Skeletal muscle satellite cell (primary cell): ENCODE measurements around the gene FOXO3.

DNA sequence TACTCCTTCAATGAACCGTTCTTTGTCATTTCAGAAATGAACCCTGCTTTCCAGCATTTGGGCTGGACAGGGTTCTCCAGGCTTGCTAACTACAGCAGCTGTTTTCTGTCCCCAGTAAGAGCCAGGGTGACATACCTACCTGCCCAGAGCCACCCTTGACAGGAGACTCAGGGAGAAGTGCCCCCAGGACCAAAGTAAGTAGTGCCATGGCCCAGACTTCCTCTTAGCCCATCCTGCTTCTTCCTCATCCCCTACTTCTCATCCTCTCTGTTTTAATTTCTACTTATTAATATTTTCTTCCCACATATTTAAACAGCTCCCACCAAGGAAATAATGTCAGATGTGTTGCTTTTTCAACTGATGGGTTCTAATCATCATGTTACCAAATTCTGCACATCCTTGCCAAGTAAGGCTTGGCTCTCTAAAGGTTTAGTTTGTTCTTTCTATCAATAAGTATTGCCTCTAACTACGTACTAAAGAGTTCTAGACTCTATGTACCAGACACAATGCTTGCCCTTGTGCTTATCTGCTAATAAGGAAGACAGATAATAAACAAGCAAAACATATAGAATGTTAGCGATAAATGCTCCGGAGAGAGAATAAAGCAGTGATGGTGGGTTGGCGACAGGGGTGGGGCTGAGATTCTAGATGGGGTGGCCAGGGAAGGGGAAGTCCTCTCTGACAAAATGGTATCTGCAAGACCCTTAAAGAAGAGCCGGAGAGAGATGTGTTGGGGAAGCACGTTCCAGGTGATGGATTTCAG is 73.9 kb downstream of the QRSL1 start:
- CAGE, long polyA plus RNA: no peak

GRCh38 chr6:106730633-106731880 is 101.7 kb downstream of the QRSL1 start:
- CAGE, long polyA plus RNA: no peak

- CAGE, long polyA plus RNA: no peak
Observed at GRCh38 chr6:106971527-106972289, 2.8 kb downstream of the CD24 start.

DNA sequence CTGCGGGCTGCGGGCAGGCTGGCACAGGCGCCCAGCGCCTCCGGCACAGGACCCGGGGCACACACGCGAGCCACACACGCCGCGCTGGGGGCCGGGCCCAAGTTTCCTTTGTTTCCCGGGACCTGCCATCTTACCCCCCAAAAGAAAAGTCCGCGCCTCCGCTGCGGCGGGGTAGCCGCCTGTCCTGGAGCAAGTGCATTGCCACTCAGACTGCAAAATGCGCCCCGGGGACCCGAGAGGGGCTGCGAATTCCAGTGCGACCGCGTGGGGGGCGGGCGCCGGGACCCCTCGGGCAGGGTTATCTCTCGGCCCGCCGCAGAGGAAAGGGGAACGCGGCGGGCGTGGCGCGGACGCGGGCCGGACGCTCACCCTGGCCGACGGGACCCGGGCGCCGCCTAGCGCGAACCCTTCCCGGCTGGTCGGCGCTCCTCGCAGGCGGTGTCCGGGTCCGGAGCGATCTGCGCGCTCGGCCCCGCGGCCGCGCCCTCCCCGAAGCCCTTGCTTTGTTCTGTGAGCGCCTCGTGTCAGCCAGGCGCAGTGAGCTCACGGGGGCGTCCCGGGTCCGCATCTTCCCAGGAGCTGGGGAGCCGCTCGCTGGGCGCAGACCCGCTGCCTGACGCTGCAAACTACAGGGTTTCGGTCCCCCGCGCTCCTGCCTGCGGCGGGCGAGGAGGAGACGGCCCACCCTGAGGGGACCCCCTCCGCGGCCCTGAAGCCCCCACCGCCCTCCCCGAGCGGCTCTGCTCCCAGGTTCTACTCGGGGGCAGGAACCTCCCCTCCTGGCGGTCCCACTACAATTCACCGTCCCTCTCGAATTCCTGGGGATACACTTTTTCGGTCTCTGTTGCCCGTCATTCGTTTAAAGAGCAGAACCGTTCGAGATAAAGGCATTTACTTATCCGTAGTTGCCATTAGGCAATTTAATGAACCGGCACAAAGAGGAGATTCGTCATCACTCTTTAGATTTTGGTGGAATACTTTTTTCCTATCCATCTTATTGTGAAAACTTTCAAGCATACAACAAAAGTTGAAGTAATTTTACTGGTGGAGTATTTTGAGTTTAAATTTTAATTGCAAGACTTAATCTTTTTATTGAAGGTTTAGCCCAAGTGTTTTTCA is 830 bp upstream of the CD24 start:
- CAGE, long polyA plus RNA: no peak

GRCh38 chr6:107116136-107116300 is 703 bp upstream of the BEND3 start:
- CAGE, long polyA plus RNA: no peak

DNA sequence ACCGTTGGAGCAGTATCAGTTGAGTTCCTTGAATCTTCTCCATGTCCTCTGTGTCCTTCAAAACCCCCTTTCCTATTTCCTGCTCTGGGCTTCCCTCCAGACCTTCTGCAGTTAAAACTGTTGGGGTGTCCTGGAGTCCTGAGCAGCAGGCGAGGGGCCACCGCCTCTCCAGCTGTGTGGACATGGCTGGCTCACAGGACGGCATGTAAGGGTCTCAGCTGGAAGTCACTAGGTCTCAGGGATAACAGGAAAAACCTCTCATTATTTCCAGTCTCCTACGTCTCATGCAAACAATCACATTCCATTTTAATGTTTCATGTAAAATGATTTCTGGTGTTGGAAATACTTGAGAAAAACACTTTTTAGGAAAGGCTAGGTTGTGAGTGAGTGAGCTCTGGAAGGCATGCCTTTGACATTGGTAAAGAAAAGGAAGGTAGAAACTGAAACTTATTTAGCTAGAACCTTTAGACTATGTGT is 158.7 kb downstream of the SCML4 start:
- CAGE, long polyA plus RNA: no peak

GRCh38 chr6:107704256-107705049 is 119.7 kb downstream of the SCML4 start:
- CAGE, long polyA plus RNA: no peak

- CAGE, long polyA plus RNA: no peak
Observed at GRCh38 chr6:107870263-107871139, 46.4 kb upstream of the SCML4 start.

DNA sequence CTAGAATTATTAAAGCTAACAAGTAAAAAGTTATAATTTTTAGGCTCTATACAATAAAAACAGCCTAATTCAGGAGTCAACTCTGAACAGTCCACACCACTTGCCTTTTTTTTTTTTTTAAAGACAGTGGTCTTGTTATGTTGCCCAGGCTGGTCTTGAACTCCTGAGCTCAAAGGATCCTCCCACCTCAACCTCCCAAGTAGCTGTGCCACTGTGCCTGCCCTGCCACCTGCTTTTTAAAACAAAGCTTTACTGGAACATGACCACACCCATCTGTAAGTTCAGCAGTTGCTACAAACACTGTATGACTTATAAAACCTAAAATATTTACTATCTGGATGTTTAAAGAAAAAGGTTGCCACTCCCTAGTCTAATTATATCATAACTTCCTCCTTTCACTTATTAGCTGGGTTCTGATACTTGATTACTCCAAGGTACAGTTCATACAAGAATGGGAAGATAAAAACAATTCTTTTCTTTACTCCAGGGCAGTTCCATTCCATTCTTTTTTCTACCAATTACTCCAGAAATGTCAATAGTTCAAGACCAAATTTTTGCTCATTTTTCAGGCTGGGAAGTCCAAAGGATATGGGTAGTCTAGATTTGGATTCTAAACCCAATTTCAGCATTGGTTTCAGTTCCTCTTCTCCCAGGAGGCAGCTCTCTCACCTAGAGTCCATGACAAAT is 63.2 kb downstream of the SEC63 start:
- CAGE, long polyA plus RNA: no peak

- CAGE, long polyA plus RNA: no peak
Observed at GRCh38 chr6:107902786-107903052, 55.3 kb downstream of the SEC63 start.

- CAGE, long polyA plus RNA: no peak
Observed at GRCh38 chr6:108558793-108559338, 1.9 kb upstream of the FOXO3 start.

- CAGE, long polyA plus RNA: no peak
Observed at GRCh38 chr6:108560477-108561353, at the start of gene FOXO3. TSS of gene FOXO3 (plus strand) at chr6:108560917.

DNA sequence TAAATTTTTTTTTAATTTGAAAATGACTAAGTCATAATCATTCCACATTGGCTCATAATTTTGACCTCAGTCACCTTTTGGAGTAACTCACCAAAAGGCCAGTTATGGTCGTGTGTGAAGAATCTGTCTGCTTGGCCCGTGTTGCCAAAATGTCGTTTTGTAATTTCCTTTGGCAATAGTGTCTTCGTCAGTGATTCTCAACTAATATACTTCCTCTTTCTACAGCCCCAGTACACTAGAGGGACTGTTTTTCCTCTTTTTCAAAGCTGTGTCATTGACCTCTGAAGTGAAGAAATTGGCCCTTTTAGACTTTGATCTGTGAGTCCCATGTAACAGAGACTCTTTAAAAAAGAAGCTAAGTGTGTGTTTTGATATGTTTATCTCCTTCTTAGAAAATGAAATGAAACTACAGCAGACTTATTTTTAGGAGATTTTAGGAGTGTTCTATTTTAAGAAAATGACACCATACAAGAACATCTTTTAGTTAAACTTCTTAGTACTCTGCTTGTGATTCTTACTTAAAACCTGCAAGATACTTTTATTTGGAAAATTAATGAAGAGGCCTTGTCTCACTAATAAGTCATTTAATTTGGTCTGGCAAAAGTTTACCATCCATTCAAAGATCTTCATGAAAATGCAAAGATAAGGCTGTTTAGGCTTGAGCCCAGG is 5.3 kb downstream of the FOXO3 start:
- CAGE, long polyA plus RNA: no peak

GRCh38 chr6:108587779-108588166 is 27.1 kb downstream of the FOXO3 start:
- CAGE, long polyA plus RNA: no peak

GRCh38 chr6:108592448-108593482 is 32.0 kb downstream of the FOXO3 start:
- CAGE, long polyA plus RNA: no peak

- CAGE, long polyA plus RNA: no peak
Observed at GRCh38 chr6:108620820-108621694, 60.3 kb downstream of the FOXO3 start.

GRCh38 chr6:108629903-108630615 is 69.3 kb downstream of the FOXO3 start:
- CAGE, long polyA plus RNA: no peak

DNA sequence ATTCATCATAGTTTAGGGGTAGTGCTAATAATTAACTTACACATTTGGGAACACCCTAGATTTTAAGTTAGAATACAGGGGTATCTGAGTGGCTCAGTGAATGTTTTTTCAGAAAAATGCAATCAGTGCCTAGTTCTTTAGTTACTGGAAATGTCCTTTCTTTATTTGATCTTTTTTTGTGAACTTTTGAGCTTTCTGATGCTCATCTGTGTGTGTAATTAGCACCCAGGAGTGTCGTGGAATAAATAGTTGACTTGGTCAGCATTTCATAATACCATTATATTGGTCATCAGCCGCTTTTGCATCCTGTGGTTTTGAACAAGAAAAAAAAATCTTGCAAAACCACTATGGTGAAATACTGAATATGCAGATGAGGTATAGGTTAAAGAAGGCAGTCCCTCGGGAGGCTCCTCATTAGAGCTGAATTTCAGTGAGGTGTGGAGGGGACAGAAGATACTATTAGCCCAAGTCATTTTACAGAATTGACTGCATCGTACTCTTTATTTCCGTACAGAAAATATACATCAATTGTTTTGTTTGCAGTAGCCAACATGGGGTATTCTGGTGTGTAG is 90.0 kb downstream of the FOXO3 start:
- CAGE, long polyA plus RNA: no peak

- CAGE, long polyA plus RNA: no peak
Observed at GRCh38 chr6:108668018-108668366, 107.3 kb downstream of the FOXO3 start.

DNA sequence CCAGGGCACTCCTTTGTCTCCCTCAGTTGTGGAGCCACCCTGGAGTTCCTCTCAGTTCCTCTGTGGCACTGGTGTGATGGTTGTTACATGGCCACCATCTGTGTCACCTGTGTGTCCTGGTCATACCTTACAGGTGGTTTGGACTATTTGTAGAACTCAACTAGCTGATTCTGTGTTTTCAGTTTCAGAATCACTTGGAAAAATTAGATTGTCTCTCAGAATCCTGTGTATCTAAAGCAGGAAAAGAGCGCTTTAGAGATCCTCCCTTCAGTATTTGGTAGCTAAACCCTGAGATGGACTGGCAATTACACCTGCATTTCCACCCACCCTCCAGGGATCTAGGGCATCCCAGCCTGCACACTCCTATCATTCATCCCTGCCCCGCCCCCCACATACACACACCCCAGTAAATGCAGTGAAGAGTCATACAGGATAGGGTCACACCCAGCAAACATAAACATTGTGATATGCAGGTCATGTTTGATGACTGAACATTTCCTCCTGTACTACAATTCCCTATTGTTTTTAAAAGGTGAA is 112.7 kb downstream of the FOXO3 start:
- CAGE, long polyA plus RNA: no peak